ENCODE measurements around a stretch of chr7.

DNA sequence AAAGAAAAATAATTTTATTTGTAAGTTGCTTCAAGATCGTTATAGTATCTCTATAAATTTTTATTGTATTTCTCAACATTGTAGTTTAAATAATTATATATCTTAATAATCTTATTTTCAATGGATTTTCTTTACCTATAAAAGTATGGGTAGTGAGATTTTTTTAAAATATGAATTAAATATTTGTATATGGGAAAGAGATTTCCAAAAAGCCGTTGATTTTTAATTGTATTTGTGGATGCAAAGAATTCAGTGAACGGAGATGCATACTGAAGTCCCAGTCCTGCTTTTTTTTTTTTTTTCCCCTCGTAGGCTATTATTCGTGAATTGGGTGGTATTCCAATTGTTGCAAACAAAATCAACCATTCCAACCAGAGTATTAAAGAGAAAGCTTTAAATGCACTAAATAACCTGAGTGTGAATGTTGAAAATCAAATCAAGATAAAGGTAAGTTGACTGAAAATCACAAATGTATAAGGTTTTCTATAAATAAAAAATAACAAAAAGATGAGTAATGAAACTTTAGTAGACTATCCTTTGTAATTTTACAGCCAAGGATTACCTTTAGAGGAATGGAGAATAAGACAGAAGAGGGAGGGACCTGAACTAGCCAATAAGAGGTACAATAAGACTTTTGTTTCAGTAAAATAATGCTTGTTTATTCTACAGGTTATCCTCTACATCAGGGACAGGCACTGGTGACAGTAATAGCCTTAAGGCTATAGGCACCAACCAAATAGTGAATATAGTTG lies 11.6 kb downstream of the ARMC10 start:
- RRBS = no CpG with 5 or more reads among the region's 5 CpGs

DNA sequence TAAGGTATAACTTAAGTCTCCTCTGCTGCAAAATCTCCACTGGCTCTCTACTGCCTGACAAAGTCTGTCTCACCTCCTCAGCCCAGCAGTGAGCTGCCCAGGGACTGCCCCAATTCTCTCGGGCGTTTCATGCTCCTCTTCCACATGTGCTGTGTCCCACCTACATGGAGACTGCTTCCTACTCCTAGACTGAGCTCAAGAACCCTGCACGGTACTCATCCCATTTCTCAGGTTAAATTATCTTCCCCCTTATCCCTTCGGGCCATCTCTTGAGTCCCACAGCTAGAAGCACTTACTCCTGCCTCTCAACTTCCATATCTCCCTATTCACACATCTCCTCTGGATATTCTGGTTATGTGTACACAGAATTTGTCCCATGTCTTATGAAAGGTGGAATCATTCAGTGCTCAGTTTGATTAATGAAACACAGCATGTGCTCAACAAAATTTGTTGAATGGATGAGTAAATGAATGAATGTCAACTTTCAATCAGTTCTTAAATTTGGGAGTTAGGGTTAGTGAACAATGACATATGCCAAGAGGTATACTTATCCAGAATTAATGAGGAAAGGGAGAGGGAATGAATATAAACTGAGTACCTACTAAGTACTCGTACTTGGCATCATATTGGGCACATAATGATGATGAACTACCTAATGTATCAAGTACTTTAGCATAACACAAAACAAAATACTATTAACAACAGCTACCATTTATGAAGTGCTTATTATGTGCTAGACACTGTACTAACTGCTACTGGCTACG lies 25.8 kb downstream of the NAPEPLD start:
- RRBS = no CpG with 5 or more reads among the region's 6 CpGs

- RRBS = no CpG with 5 or more reads among the region's 5 CpGs
These were observed 17.0 kb downstream of the NAPEPLD start for GRCh38 chr7:103131979-103132202.

- RRBS = no CpG with 5 or more reads among the region's 2 CpGs
These were observed 13.7 kb upstream of the NAPEPLD start for GRCh38 chr7:103162614-103162993.

- RRBS = no CpG with 5 or more reads among the region's 4 CpGs
These were observed 1.1 kb downstream of the PMPCB start for GRCh38 chr7:103298247-103298884.

- RRBS = 0% methylated on average over 1 of the region's 13 CpGs
These were observed 1.1 kb downstream of the RELN start for GRCh38 chr7:103988386-103988770.

GRCh38 chr7:104029713-104030037 lies 40.2 kb upstream of the RELN start:
- RRBS = no CpG with 5 or more reads among the region's 2 CpGs

GRCh38 chr7:104956988-104957458 lies 57.0 kb upstream of the KMT2E start:
- RRBS = no CpG with 5 or more reads among the region's 3 CpGs

GRCh38 chr7:105052835-105053320 lies 38.9 kb downstream of the KMT2E start:
- RRBS = no CpG with 5 or more reads among the region's 5 CpGs

- RRBS = no CpG with 5 or more reads among the region's 5 CpGs
These were observed 34.5 kb downstream of the PUS7 start for GRCh38 chr7:105487469-105488108.

DNA sequence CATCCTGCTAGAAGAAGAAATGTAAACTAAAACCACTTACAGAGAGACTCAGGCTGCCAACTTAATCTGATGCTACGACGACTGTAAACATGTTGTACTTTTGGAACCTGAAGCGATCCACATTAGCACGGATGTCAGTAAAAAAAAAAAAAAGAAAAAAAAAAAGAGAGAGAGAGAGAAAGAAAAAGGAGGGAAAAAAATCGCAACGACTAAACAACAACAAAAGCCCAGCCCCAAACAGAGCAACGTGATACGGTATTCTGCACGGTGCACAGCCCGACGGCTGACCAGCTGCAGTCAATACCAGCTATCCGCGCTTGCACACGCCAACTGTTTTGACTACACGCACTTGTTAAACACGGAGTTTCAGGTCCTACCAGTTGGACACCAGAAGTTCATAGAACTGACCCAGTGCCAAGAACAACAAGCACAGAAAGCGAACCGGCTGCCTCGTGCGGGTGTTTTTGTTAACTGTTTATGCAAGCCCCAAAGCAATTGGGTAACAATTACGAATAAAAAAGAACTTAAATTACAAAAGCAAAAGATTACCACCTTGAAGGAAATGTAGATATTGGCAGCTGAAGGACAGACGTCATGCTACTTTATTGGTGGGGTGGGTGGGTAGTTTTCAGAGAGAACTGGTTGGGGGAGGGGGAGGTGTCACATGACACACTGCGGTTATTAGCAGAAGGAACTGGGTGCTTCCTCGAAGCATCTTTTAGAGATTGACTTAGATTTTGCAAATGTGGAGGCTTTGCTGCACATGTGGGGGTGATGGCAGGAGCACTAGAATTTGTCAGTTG lies 110.4 kb upstream of the EFCAB10 start:
- RRBS = no CpG with 5 or more reads among the region's 24 CpGs

DNA sequence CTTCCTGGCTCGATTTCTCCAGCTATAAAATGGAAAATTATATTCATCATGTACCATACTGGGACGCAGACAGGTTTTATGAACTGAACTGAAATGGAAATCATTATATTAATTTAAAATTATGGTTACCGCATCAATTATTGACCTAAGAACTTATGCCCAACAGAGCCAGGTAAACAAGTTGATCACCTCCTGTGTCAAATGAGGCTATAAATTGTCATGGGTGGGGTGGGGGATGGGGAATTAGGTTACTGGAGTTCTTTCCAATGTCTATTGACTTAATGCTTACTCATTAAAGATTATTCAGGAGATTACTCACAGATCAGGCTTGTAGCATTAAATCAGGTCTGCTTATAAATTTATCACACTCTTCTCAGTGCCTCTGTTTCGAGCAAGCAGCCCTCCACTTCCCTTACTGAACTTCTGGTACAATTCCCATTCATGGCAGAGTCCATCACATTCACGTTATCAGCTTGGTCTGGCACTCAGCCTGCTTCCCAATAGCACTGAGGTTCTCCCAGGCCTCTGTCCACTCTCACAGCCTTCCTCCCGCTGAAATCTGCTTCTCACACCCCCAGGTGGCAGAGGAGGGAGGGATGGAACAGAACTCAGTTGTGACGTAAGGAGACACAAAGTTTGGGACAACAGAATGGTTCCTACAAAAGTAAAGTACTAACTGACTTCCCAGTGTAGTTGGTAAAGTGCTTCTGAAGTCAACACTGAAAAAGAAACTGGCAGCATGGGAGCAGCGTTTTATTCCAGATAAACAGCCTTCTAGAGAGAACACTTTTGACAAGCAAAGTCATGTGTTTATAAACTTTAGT lies 81.7 kb downstream of the ATXN7L1 start:
- RRBS = no CpG with 5 or more reads among the region's 8 CpGs

DNA sequence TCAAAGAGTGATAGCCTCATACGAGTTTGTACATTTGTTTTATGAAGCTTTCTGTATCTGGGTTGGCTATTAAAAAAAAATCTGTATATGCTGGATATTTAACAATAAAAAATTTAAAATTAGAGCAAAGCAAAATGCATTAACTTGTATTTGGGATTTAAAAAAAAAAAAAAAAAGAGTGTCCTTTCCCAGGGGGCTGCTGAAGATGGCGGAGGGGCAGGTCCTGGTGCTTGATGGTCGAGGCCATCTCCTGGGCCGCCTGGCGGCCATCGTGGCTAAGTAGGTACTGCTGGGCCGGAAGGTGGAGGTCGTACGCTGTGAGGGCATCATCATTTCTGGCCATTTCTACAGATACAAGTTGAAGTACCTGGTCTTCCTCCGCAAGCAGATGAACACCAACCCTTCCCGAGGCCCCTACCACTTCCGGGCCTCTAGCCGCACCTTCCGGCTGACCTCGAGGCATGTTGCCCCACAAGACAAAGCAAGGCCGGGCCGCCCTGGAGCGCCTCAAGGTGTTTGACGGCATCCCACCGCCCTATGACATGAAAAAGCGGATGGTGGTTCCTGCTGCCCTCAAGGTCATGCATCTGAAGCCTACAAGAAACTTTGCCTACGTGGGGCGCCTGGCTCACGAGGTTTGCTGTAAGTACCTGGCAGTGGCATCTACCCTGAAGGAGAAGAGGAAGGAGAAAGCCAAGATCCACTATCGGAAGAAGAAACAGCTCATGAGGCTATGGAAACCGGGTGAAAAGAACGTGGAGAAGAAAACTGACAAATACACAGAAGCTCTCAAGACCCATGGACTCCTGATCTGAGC lies 56.9 kb downstream of the ATXN7L1 start:
- RRBS = 80% methylated on average over 2 of the region's 27 CpGs

- RRBS = no CpG with 5 or more reads among the region's 3 CpGs
These were observed 2.1 kb downstream of the SYPL1 start for GRCh38 chr7:106110004-106110471.

DNA sequence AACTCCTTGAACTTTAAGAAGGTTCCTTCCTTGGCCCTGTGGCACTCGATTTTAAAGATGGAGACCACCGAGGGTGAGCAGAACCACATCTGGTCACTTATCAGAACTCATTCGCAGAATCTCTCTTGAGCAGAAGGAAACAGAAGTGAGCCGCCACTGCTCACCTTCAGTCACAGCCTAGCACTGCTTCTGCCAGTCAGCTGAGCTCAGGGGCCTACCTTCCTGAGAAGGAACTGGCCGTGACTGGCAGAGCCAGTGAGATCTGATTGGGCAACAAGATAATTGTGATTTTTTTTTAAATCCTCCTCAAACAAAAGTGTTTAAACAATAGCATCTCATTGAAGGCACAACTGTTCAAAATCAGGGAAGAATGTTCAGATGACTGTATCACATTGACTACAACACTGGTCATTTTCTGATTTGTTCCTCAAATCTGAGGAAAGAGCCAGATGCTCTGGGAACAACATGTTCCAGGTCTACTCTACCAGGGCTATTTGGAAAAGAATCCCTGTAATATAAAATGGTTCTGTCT lies 2.7 kb upstream of the SYPL1 start:
- RRBS = no CpG with 5 or more reads among the region's 5 CpGs

- RRBS = no CpG with 5 or more reads among the region's 7 CpGs
These were observed 27.7 kb upstream of the SYPL1 start for GRCh38 chr7:106139570-106140504.

GRCh38 chr7:106198918-106199563 lies 85.7 kb downstream of the NAMPT start:
- RRBS = no CpG with 5 or more reads among the region's 3 CpGs

GRCh38 chr7:106248765-106249432 lies 35.9 kb downstream of the NAMPT start:
- RRBS = no CpG with 5 or more reads among the region's 3 CpGs

- RRBS = no CpG with 5 or more reads among the region's 7 CpGs
These were observed 30.5 kb downstream of the NAMPT start for GRCh38 chr7:106253959-106255091.

Data from AG10803 (cell line).